ENCODE measurements around the genes SPACA5 and GLOD5.

GRCh38 chrX:48006827-48007191 is at the start of gene SPACA5:
SPACA5 (plus strand) TSS chrX:48006988.
- PRO-cap, 2 experiments = no peak in any of the 2 experiments

GRCh38 chrX:48473178-48473357 is 2.9 kb upstream of the FTSJ1 start:
- PRO-cap, 2 experiments = no peak in any of the 2 experiments

DNA sequence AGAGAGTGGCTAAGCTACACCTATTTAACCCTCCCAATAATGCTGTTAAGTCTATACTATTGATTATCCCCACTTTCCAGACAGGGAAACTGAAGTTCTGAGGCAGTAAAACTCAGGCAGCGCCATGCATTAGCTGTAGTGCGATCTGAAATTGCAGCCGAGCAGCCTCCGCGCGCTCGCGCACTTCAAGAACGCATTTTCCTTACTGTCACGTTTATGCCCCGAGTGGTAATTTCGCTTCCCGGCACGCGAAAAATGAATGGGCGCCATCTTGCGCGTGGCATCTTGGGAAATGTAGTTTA is 375 bp upstream of the FTSJ1 start:
- PRO-cap, 2 experiments = peak in 2 of 2 experiments; most common minus-strand start position 207 of the sequence (in 2)

DNA sequence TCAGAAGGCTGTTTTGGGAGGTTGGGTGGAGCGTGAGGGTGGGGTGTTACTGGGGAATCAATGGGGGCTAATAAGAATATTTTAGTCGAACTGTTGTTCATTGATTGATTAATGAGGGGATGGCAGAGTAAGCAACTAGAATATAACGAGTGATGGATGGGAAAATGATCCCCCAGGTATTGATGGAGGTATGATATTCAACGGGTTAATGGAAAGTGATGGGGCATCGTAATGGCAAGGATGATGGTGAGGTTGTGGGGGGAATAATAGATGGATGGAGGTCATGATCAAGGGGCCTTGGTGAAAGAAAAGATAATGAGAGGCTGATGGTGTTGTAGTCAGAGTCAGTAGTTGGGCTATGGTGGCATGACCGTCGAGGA is 689 bp downstream of the FTSJ1 start:
- PRO-cap, 2 experiments = no peak in any of the 2 experiments

GRCh38 chrX:48531461-48532085 is 7.9 kb upstream of the TBC1D25 start:
- PRO-cap, 2 experiments = peak in 1 of 2 experiments; most common plus-strand start chrX:48531966 (in 1); most common minus-strand start chrX:48531769 (in 1)

DNA sequence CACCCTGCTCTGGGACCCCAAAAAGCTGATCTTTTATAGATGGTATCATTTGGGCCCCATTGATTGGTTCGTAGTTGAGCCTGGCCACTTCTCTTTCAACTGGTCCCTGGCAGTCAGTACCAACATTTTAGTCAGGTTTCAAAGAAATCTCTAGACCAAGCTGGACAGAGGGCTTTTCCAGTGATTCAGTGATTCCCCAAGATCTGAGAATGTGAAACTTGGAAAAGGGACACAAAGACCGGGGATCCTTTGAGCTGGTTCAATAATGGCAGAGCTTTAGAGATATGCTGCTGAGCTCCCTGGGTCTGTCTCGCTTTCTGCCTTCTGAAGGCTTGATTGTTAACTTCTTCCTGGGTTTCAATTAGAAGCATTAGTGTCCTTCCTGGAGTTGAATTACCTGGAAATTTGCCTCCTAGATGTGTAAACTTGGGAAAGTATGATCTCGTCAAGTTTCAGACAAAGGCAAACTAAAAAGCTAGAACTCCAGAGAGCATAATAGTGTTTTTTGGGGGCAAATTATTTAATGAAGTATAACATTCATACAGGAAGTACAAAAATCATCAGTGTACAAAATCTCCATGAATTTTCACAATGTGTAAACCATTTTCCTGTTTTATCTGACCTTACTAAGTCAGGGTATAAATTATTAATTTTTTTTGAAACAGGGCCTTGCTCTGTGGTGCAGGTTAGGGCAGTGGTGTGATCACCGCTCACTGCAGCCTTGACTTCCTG is 1.3 kb upstream of the TBC1D25 start:
- PRO-cap, 2 experiments = no peak in any of the 2 experiments

DNA sequence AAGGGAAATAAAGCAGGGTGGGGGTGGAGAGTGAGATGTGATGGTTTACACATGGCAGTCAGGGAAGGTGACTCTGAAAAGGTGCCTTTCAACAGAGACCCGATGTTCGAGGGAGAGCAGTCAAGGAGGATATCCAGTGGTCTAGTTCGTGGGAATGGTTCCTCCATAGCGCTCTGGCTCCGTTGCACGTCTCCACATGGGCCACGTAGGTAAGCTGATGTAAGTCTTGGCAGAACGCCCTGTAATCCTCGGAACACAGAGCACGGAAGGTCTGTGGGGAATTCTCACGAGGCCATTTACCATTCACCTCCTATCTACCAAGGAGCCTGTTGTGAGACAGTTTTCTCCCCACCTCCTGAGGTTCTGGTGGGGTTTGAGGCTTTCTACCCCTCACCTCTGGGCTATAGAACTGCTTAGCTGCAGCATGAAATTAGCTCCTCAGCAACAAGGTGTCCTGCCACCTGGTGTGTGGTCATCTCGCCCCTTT is 7.5 kb upstream of the WDR13 start:
- PRO-cap, 2 experiments = no peak in any of the 2 experiments

GRCh38 chrX:48686692-48686976 is 3.0 kb downstream of the WAS start:
- PRO-cap, 2 experiments = no peak in any of the 2 experiments

- PRO-cap, 2 experiments = no peak in any of the 2 experiments
Measured at GRCh38 chrX:48695324-48695861, 1.1 kb upstream of the SUV39H1 start.

- PRO-cap, 2 experiments = no peak in any of the 2 experiments
Measured at GRCh38 chrX:48761606-48762166, at the start of gene GLOD5. GLOD5 (plus strand) TSS chrX:48761747.

GRCh38 chrX:48787469-48788497 is 1.4 kb downstream of the GATA1 start:
- PRO-cap, 2 experiments = no peak in any of the 2 experiments

DNA sequence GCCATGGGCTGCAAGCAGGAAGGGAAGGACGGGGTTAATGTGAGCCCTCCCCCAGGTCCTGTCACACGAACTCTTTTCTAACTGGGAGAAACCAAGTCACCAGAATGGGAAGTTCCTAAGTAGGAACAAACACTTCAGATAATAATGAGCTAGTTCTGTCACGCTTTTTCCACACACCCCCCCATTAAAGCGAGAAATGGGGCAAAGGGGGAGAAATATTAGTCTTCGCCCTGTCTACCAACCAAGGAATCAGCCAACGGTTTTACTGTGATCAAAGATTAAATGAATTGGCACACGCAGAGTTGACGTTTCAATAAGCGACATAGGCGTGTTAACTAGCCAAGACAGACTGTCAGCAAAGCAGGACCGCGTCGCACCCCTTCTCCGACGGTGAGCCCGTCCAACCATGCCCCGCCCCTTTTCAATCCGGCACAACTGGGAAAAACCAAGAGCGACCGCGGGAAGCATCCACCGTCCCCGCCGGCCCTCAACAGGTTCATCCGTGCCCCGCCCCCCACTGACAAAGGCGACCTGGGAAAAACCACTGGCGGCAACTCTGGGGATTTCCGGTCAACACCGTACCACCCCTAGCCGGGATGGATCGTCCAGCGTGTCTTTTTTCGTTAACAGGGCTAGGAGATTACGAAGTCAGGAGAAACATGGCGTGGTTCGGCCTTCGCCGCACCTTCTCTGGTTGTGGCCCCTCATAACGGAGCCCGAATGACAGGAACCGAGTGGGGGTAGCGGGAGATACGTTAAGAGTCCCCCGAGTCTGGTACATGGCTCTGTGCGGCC is 520 bp downstream of the TIMM17B start:
- PRO-cap, 2 experiments = peak in 1 of 2 experiments; most common plus-strand start position 654 of the sequence (in 1); most common minus-strand start position 555 of the sequence (in 1)

DNA sequence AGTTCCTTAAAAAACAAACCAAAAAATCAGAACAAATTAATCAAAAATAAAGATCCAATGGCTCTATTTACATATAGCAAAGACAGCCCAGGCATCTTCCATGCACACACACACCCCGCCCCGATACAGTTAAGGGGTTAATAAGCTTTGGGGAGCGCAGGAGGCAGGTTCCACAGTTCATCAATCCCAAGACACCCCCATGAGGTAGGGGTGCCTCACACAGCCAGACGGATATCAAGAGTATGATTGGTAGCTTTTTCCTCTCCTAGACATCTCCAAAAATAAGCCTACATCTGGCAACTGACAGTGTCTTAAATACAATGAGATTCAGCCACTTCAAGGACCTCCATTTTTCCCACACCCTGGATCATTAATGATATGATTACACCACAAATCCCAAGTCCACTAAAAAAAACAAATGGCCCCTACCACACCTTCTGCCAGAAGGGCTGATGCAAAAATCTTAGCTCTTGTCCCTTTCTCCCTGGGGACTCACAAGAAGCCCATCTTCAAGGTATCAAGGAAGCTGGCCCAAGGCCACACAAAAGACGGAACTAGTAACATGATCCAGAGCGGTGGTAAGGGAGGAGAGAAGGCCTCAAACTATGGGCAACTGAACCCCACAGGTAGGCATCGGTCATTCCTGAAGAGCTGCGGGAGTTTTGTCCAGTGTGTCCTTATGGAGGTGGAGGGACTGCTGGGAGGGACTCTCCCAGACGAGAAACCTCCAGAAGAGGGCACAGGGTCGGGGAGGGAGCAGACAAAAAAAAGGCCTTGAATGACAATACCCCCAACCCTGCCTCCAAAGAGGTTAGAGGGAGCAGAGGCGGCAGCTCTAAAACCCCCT is 6.2 kb downstream of the PQBP1 start:
- PRO-cap, 2 experiments = no peak in any of the 2 experiments

DNA sequence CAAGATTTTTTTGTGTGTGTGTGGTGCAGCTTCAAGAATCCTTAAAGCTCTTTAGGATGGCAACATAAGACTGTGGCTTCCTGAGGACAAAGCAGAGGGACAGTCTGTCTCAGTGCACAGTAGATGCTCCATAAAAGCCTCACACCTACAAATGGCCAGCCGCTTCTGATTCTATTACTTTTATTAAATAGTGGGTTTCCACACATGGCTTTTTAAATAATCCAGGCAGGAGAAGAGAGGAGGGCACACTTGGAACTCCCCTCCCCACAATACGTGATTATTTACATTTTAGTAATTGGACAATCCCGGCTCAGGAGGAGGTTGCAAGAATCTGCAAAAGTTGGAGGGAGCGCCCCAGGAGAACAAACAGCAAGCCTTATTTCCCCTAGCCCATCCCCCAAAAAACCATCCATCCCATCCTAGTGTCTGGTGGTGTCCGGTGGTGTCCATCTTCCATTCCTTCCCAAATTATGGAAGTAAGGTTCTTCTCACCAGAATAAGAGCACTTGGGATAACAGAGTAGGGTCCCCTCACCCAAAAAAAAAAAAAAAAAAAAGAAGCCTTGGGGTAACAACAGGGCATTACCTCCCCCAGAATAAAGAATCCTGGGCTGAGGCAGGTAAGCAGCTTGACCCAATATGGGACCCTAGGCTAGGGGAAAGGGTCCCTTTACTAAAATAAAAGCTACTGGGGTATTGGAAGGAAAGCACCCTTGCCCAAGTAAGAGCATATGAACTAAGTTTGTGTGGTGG is 1.7 kb upstream of the SLC35A2 start:
- PRO-cap, 2 experiments = no peak in any of the 2 experiments

- PRO-cap, 2 experiments = no peak in any of the 2 experiments
Measured at GRCh38 chrX:48922752-48923571, 4.1 kb upstream of the PIM2 start.

GRCh38 chrX:48993235-48993781 is 8.8 kb downstream of the GRIPAP1 start:
- PRO-cap, 2 experiments = no peak in any of the 2 experiments

GRCh38 chrX:49029816-49030262 is 13.3 kb downstream of the TFE3 start:
- PRO-cap, 2 experiments = no peak in any of the 2 experiments

GRCh38 chrX:49042763-49043066 is 442 bp downstream of the TFE3 start:
- PRO-cap, 2 experiments = no peak in any of the 2 experiments

GRCh38 chrX:49064389-49064902 is 5.6 kb downstream of the CCDC120 start:
- PRO-cap, 2 experiments = no peak in any of the 2 experiments

GRCh38 chrX:49227000-49227349 is 6.2 kb downstream of the CACNA1F start:
- PRO-cap, 2 experiments = no peak in any of the 2 experiments